Thoracic aorta endothelial cell (primary cell): ENCODE measurements around a stretch of chr10.

DNA sequence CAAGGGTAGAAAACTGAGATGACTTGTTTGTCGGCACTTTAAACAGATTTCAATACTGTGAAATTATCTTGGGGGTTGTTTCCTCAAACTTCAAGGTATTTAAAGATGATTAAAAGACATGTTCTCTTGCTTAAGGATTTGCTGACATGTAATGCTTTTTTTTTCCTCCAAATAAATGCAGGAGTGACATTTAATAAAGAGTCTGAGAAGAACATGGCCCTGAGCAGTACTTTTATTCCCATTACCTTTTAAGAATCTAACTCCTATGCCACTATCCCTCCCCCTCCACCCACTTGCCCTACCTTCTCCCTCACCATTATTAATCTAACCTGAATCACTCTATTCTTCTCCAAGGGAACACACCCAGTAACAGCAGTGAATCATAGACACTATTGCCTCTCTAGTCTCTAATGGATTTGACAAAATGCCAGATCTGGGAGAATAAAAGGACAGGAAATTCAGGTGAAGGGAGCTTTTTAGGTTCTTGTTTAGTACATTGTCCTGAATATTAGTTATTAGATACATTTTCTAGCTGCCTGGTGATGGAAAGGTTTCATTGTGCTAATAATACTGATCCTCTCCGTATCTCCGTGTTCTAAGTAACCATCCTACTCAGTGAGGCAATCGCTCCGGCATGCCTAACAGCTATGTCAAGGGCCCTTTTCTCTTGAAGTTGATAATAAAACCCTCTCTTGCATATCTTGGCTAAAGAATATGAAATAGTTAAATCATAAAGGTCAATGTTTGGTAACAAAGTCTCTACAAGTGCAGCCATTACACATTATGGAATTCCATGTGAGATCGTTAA lies 4.2 kb upstream of the SFR1 start:
- CAGE, long polyA plus RNA: no peak

DNA sequence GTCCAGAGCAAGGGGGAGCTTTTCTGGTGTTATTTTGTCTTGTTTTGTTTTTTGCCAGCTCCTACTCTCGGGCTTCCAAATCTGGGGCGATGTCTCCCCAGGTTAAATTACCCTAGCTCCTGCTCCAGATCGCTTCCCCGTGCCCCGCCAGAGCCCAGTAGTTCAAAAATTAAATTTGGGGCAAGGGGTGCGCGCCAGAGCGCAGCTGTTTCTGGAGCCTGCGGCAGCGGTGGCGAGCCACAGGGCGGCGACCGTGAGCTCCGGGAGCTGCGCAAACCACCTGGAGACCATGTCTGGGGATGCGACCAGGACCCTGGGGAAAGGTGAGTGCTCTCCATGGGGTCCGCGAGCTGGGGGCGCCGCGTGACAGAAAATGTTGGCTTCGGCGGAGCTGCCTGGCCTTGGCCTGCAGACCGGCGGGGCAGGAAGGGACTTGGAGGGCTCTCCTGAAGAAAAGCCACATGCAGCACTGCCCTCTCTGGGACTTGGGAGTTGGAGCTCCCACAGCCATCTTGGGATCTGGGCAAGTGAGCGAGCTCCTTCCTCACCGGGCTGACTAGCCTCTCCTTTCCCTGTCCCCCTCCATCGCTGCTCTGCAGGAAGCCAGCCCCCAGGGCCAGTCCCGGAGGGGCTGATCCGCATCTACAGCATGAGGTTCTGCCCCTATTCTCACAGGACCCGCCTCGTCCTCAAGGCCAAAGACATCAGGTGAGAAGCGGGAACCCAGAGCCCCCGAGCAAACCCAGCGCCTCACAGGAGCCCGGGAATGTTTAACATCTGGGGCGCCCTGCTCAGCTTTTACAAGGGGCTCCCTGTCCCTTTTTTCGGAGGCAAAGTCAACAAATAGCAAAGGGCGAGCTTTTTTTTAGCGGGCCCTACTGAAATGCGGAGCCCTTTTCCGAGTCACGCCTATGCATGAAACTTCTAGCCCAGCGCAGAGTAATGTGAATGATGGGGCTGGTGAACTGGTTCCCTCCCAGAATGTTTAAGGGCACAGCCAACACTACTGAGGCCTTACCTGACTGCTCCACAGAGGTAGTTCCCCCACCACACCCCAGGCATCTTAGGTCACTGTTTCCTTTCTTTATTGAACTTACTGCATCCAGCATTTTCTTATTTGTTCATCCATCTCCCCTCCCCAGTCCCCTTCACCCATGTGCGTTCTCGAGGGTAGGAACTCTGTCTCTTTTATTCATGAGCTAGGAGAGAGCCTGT lies 6.0 kb downstream of the GSTO2 start:
- CAGE, long polyA plus RNA: no peak

GRCh38 chr10:104328839-104329772 lies 9.2 kb downstream of the ITPRIP start:
- CAGE, long polyA plus RNA: no peak

DNA sequence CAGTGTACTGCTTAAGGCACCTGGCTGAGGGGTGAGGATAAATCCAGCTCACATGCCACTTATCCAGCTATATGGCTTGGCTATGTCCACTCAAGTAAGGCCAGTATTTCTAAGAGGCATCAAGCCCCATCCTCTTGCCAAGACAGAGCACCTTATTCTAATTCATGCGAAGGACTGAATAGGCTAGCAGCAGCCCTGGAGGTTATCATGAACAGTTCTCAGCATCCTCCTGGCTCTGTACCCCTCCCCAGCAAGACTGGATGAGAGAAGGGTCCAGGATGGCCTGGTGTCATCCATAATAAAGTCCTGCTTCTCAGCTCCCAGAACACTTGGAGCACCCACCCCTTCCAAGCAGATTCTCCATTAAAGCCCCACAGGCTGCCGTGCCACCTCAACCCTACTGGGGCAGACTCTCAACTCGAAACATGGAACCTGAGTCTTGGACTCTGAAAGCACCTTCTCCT lies 2.2 kb downstream of the ITPRIP start:
- CAGE, long polyA plus RNA: no peak

DNA sequence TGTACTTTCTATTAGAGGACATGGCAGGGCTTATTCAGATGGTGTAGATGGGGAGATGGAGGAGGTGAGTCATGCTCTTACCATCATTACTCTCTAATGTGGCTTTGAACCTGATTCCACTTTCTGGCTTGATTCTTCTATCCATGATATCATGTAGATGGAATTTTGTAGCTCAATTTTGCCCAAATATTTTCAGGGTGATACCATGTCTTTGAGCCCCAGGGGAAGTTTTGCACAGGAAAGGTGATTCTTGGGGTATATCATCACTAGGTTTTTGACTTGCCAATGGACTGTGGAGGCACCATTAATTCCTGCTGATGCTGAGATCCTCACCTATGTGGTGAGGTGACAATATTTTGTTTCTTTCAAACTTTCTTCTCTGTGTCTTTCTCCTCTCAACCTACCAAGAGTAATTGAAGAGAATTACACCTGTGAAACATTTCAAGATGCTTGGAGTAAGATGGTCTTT lies 91.9 kb downstream of the CFAP58 start:
- CAGE, long polyA plus RNA: no peak

GRCh38 chr10:105837969-105838391 lies 1196.9 kb downstream of the SORCS3 start:
- CAGE, long polyA plus RNA: no peak

DNA sequence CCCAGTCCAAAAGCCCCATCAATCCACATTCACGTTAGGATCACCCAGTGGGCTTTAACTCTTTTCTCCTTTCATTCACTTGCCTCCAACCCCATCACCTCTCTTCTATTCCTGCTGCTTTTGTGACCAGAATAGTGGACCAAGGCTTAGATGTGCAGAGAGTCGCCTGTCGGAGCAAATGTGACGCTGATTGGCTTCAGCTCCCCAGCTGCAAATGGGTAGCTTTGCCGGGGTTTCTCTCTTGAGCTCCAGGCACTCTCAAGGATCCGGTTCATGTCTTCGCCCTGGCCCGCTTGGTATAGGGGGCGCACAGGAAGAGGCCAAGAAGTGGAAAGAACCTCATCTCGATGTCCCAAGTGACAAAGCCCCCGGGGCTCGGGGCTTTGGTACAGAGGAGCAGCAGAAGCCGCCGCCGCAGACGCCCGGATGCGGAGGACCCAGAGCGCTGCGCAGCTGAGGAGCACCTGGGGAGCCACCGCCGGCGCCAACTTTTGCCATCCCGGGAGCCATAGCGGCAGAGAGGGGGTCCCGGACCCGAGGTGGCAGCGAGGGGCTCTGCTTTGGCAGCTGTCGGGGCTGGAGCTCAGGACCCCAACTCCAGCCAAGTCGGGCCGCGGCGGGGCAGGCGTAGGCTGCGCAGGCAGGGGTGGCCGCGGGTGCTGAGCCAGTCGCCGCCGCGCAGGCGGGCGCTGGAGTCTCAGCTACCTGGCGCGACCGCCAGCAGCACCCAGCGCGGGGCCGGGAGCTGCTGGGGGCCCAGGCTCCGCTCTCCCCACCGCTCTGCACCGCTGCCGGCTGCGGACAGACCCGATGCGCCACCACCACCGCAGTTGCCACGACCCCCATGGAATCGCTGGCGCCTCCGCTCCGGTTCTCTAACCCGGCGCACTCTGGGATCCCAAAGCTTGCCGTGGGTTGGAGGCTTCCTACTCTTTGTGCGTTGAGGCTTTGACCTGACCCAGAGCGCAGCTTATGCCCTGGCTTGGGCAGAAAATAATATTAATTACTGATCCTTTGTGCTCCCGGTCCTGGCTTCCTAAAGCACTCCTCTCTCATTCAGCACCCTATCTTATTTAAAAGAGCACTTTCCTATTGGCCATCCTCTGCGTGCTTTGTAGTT lies 466.5 kb downstream of the XPNPEP1 start:
- CAGE, long polyA plus RNA: no peak

- CAGE, long polyA plus RNA: no peak
Measured at GRCh38 chr10:110081759-110082455, 74.1 kb downstream of the ADD3 start.

GRCh38 chr10:110274538-110275046 lies 30.1 kb downstream of the SMNDC1 start:
- CAGE, long polyA plus RNA: no peak

DNA sequence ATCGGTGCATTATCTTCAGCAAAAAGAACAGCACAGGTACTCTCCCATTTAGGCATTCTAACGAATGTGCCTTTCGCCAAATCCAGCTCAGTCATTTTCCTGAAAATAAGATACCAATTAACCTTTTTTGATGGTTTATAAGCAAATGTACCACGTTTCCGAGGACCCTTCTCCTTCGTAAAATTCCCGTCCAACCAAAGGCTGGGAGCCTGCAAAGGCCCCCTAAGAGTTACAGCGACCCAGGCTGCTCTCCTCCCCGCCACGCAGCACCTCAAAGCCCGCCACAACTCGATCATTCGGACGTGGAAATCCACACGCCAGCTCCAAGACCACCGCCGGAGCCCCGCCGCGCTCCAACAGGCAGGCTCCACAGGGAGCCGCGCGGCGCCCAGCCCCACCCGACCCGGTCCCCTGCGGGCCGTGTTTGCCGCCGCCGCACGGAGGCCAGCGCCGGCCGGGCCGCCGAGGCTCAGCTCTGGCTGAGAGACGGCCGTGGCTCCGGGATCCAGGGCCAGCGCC lies 538 bp downstream of the SMNDC1 start:
- CAGE, long polyA plus RNA: no peak

DNA sequence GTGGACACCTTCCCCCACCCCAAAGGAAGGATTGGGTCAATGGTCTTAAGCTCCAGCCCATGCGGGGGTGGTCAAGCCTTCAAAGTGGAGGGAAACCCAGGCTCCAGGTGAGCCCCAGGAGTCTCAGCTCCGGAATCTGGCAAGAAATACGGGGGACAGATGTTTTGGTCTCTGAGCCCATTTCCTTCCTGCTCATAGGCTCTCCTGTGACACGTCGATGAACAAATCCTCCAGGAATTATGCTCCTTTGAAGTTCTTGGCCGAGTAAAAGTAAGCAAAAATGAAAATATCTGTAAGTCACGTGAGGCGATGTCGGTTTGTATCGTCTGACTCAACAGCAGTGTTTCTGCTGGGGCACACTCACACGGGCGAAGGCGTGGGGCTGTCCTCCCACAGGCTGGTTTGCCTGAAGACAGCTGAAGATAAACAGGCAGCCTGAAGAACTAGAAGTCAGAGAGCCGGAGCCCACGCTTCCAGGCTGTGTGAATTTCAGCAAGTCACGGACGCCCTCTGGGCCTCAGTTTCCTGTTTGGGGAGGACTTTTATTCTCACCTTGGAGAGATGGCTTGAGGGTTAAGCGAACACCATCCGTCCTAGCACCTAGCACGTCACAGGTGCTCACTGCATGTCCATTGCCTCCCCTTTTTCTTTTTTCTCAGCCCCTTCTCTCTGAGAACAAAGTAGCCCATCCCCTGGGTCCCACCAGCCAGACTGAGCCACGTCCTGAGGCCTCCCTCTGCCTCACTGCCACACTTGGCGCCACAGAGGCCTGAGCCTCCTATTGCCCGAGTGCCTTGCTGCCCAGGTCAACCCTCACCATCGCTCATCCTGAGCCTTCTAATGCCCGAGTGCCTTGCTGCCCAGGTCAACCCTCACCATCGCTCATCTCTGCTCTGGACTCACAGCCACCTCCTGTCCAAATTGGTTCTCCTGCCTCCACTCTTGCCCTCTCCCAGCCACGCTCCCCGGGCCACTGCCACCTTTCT lies 52.8 kb upstream of the SMNDC1 start:
- CAGE, long polyA plus RNA: no peak

DNA sequence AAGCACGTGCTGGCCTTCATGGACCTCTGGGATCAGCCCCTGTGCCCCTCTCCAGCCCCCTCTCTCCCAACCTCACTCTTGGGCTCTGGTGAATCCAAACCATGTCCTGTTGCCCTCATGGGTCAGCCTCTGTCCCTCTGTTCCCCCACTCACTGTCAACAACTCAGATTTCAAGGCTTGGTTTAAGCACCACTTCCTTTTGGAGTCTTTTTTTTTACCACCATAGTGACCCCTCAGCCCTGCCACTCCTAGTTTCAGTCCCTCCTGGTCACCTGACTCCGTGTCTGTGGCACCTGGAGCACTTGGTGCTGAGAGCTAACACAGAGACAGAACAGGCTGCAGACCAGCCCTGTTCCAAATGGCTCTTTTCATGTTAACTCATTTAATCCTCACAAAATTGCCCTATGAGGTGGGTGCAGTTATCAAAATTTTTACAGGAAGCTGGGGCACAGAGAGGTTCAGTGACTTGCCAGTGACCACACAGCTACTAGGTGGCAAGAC lies 53.5 kb upstream of the SMNDC1 start:
- CAGE, long polyA plus RNA: no peak

DNA sequence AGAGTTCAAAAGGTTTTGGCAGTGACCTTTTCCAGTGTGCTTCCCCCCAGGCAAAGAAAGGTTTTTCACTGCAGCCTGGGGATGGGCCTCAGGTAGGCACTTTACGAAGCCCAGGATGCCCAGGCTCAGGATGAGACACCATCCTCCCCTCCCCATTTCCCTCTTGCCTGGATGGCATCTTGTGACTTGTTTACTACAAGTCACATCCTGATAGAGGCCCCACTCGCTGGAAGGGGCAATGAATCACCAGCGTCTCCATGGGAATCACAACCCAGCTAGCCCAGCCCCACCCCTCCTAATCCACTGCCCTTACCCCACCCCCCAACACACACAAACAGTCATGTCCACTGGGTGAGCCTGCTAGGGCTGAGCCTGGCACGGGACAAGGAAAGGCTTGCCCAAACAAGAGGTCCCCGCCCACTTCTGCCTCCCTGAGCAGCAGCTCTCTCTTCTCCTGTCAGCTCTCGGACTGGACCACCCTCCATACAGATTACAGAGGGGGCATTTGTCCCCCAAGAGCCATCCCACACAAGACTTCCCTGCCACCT lies 93.9 kb upstream of the SMNDC1 start:
- CAGE, long polyA plus RNA: no peak

DNA sequence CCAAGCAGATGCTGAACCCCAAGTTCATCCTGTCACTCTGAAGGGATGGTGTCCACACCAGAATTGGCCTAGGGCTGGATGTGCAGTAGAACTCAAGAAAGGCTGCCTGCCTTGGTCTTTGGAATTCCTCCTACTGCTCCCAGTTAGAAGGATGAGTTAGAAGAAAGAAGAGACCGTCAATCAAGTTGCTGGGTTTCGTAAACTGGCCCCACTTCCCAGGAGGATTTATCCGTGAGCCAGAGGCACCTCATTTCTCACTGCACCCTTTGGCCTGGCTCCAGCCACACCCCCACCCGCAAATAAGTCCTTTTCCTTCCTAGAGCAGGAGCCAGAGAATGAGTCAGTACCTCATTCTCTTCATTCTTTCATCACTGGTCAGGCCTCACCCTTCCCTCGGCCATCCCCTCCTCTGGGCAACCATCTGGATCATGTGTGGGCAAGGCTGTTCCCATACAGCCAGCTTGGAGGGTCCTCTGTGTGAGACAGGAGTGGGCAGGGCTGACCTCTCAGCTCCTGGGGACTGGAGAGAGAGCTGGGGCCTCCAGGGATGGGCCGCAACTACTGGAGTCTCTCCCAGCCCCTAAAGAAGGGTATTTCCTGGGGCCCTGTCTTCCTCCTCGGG lies 87.3 kb upstream of the DUSP5 start:
- CAGE, long polyA plus RNA: no peak

DNA sequence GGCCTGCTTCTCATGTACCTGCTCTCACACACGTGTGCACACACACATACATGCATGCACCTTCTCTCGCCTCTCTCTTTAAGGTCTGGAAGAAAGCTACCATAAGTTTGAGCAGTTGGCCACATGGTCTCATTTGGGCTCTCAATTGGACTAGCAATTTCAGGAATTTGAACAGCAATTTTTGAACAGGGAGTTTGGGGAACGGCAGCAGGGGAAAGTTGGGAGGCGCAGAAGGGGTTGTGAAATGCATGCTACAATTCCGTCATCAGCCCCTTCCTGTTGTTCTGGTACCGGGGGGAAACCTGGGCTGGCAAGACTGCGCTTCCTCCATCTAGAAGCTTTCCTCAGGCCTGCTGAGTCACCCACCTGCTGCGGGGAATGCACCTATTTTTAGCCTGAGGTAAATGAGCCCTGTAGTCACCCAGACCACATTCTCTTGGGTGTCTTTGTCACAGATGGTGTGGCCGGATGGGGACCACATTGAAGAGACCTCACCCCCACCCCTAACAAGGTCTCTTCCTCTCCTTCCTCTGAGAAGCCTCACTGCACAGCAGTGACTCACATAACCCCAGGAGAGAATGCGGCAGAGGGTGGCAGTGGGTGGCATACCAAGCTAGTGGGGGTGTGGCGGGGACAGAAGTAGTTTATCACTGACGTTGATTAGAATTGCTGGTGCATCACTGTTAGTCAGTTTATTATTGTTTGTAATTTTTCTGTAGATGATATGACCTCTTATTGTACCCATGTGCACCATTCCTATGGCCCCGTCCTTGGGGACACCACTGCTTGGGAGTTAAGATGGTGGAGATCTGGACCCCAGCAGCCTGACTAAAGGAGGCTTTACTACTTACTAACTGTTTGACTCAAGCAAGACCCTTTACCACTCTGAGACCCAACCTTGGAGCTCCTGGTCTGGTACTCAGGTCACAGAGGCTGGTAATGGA lies 83.1 kb upstream of the DUSP5 start:
- CAGE, long polyA plus RNA: no peak

DNA sequence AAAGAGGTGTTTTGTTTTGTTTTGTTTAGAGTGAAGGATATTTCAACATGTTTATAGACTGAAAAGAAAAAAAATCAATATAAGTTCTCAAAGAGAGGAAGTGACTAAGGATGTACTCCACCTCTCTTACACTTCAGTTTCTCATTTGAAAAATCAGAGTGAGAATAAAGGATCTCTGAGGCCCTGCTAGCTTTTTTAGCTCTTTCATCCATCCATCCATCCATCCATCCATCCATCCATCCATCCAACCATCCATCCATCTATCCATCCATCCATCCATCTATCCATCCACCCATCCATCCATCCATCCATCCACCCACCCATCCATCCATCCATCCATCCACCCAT lies 77.0 kb upstream of the DUSP5 start:
- CAGE, long polyA plus RNA: no peak

- CAGE, long polyA plus RNA: no peak
Measured at GRCh38 chr10:110447020-110447866, 50.5 kb upstream of the DUSP5 start.

GRCh38 chr10:110481277-110481581 lies 16.5 kb upstream of the DUSP5 start:
- CAGE, long polyA plus RNA: no peak

DNA sequence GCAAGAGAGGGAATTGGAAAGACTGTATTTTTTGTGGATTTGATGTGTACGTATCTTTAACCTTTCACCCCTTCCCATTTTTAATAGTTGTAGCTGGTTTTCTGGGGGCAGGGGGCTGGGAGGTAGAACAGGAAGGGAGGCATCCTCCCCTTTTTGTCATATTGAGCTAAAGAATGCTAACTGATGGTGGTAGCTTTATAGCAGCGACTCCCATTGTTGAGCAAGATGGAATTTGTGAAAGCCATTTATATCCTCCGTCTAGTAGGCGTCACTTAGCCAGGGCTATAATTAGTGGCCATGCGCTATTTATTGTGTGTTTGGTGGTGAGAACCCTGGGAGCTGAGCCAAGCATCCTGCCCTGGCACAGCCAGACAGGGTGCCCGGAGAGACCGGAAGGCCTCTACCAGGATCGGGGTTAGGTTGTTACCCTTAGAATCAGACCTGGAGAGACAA lies 11.4 kb downstream of the DUSP5 start:
- CAGE, long polyA plus RNA: no peak

DNA sequence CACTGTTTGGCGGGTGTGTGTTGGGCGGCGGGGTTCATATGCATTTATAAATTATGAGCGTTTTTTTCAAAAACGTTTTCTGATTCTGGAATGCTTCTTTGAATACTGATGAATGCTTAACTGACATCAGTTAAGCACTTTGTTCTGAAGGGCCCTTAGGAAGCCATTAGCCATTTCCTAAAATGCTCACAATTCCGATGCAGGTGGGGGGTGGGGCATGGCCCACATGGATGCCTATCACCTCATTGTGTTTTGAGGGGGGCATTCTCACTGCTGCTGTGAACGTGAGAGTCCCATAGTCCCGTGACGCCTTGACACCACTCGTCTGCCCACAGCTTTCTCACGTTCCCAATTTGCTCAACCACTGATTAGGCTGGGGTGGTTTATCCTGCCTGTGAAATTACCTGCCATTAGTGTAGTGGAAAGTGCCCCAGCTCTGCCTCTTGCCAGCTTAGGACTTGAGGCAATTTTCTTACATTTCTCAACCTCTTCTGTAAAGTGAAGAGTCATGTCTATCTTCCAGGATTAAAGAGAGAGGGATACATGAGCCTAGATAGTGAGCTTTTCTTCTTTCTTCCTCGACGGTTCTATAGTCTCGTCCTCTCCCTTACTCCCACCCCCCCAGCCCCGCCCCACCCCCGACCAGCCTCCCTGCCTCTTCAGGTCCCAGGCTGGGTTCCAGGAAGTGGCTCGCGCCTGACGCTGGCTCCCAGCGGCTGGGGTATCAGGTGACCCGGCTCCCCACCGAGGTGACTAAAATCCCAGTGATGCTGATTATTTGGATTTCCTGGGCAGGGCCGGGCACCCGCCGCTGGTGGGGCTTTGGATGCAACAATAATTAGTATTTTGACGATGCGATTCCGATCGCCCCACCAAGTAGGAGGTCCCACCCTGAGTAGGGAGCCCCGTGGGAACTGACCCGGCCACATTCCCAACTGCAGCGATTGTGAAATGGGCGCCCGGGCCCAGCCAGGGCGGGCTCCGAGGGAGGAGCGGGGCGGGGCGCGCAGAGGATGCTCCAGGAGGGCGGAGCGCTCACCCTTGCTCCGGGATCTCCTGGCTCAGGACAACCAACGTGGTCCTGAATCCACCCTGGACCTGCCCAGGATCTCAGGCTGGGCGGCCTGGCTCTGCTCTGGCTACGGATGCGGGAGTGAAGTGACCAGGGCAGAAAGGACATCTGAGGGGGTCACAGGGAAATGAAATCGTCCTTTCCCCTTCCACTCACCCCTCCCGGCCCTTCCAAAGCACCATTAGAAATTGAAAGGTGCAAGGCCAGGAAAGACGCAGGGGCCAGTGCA lies 32.2 kb downstream of the DUSP5 start:
- CAGE, long polyA plus RNA: no peak